HTERT-HM (cell line): ENCODE results near the genes OR2T11 and PGBD2.

GRCh38 chr1:248634955-248635341 is at the start of gene OR2T11:
OR2T11 (minus strand) TSS chr1:248635091.
- RRBS: no CpG with 5 or more reads among the region's 1 CpG

DNA sequence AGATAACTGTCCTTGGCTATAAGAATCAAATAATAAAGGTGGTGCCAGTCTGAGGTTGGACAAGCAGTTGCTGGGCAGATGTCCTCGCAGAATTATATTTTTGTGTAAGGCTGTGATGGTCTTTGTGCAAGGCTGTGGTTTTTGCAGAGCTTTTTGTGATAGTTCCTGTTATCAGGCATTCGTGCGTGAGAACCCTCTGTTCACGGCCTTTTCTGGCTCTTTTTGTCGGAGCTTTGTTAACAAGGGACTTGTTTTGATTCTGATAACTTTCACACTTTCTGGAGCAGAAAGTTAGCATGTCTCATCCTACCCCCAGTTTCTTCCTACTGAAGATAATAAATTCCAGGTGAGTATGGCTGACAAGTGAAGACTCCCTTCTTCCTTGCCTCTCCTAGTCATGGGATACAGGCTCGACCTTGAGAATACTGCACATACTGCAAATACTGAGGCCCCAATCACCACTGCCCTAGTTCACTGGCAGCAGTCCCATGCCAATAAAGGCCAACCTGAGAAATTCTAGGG is 33.3 kb downstream of the SH3BP5L start:
- RRBS: no CpG with 5 or more reads among the region's 6 CpGs

GRCh38 chr1:248822427-248822927 is 3.2 kb downstream of the SH3BP5L start:
- RRBS: no CpG with 5 or more reads among the region's 10 CpGs

DNA sequence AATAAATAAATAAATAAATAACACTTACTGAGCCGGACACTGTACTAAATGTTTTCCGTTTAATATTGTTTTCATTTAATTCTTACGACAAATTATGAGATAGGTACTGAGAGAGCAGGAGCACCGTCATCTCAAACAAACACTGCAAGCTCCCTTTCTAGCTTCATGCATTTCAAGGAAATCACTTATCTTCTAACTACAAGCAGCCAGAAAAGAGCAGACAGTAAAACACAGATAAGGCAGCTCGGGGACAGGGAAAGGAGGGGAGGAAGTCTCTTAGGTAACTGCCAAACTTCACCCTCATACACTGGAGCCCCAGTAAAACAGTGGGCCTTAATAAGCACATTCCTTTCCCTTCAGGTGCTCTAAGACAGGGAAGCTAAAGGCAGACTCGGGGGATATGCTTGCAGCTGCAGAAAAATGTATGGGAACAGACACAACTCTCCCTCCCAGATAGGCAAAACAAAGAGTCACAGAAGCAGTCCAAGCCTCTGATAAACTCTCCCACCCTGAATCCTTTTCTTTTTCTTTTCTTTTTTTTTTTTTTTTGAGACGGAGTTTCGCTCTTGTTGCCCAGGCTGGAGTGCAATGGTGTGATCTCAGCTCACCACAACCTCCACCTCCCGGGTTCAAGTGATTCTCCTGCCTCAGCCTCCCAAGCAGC is 16.5 kb upstream of the PGBD2 start:
- RRBS: no CpG with 5 or more reads among the region's 9 CpGs

- RRBS: 1% methylated on average over 17 of the region's 89 CpGs
Observed at GRCh38 chr1:248905866-248906941, at the start of gene PGBD2. PGBD2 (plus strand) TSS chr1:248906235.